PC-3 (cell line): ENCODE measurements around the genes CTAGE6, NOBOX and CUL1.

- RAMPAGE, long total RNA = no peak
Observed at GRCh38 chr7:142713274-142713473, 36.1 kb upstream of the PRSS1 start.

DNA sequence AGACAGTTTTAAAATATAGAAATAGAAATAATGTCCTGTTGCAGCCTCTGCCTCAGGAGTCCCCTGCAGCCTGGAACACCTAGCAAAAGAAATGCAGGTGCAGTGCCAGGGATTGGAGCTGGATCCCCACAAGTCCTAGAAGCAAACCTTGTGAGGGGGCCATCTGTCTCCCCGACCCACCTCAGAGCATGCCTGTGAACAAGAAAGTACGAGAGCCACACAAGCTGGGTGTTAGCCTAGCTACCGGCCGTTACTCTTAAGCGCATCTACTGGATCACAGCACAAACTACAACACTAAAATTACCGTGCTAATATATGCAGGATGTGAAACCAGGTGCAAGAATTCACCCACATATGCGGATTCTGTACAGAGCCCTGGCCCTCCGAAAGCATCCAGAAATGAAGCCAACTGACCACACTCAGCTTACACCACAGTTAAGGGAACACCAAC lies 16.1 kb upstream of the PRSS1 start:
- RAMPAGE, long total RNA = no peak

DNA sequence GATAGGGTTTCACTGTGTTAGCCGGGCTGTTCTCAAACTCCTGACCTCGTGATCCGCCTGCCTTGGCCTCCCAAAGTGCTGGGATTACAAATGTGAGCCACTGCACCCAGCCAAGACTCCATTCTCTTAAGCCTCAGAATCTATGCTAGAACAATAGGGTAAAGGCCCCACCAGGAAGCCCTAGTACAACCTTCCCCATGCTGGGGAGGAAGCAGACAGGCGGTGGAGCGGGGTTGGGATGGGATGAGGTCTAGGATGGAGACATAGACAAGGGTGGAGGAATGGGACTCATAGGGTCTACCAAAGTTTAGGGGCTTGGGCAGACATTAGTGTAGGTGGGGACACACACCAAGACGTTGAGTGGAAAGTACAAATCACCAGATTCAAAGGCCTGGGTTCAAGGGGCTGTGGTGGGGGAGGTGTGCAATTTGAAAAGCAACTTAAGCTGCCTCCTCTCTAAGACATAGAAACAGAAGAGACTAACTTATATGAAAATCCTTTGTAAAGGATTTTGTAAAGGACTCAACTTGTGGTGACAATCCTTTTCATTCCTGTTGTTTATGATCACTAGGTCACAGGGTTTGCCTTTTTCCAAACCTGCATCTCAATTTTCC lies 19.3 kb downstream of the PRSS2 start:
- RAMPAGE, long total RNA = no peak

- RAMPAGE, long total RNA = no peak
Observed at GRCh38 chr7:142855573-142856483, 952 bp downstream of the EPHB6 start.

DNA sequence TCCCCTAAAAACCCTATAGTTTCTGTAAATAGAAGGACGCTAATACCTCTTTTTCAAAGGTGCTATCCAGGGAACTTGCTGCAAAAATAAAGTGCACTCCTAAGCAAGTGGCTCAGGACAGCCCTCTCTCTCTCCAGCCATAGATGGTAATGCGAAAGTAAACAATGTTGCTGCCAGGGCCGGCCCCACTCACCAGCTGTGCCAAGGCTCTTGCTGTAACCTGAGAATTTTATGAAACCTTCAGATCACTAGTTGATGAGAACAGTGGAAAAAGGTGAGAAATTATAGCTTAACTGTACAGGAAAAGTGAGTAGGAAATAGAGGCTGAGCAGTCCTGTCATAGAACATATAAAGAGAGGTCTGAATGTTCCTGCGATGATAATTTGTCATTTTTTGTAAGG lies 10.8 kb upstream of the TAS2R39 start:
- RAMPAGE, long total RNA = no peak

GRCh38 chr7:143259606-143260085 lies 3.6 kb upstream of the GSTK1 start:
- RAMPAGE, long total RNA = no peak

GRCh38 chr7:143299130-143300248 lies 11.3 kb downstream of the CASP2 start:
- RAMPAGE, long total RNA = no peak

GRCh38 chr7:143381410-143381802 lies 261 bp downstream of the ZYX start:
- RAMPAGE, long total RNA = no peak

- RAMPAGE, long total RNA = no peak
Observed at GRCh38 chr7:143395169-143396229, 13.2 kb downstream of the EPHA1 start.

DNA sequence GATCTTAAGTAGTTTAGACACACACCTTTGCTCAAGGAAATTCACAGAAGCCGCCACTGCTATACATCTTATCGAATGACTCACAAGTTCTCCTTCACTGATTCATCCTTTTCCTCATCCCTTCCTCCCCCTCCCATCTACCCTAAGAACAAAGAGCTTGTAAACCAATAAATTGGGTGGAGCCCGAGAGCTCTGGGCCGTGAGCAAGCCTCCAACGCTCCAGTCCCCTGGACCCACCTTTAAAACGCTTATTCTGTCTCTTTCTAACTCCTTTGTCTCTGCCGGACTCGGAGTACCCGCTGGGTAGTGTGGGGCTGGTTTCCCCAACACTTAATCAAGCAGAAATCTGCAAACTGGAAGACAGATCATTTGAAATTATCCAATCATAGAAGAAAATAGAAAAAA lies 5.3 kb upstream of the TAS2R41 start:
- RAMPAGE, long total RNA = no peak

DNA sequence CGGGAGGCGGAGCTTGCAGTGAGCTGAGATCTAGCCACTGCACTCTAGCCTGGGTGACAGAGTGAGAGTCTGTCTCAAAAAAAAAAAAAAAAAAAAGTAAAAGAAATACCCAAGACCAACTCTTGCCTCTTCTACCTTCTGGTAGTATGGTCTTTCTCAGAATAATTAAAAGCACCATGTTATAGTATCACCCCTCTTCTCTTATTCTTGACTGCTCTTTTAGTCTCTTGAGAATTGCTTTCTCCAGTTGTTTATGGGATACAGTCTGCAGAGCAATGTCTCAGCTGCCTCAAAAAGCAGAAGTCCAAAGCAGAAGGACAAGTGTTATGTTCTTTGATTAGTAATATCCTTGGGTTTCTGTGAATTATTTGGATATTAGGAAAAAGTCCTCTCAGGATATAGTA lies 7.3 kb downstream of the TAS2R41 start:
- RAMPAGE, long total RNA = no peak

GRCh38 chr7:143757602-143757903 lies at the start of gene CTAGE6:
Gene CTAGE6, minus strand, starts transcription at chr7:143757696.
- RAMPAGE, long total RNA = no peak

DNA sequence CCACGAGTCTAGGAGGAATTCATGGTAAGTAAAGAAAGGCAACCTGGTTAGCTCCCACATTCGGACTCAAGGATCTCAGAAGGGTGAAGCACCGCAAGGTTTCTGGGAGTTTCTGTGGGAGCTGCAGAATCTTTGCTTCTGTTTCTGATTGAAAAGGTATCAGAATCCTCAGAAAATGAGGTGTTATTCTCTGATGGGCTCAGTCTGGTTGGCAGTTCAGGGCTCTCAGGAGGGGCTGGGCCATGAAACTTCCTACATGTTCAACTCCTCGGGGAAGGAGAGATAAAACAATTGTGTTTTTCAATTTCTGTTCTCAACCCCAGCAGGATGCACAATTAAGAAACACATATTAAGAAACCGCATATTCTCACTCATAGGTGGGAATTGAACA lies 9.1 kb downstream of the OR2A7 start:
- RAMPAGE, long total RNA = no peak

GRCh38 chr7:144410109-144410646 lies at the start of gene NOBOX:
Gene NOBOX, minus strand, starts transcription at chr7:144410227.
- RAMPAGE, long total RNA = no peak

DNA sequence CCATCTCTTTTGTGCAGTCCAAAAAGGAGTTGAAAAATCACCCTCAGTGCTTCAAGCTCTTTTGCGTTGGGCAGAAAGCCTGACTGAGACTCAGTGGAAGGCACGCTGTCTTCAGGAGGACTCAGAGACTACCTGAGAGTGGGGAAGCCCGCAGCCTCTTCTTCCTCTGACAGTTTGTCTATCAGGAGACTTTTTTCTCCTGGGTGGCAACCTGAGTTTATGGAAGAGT lies 436.5 kb upstream of the C7orf33 start:
- RAMPAGE, long total RNA = no peak

DNA sequence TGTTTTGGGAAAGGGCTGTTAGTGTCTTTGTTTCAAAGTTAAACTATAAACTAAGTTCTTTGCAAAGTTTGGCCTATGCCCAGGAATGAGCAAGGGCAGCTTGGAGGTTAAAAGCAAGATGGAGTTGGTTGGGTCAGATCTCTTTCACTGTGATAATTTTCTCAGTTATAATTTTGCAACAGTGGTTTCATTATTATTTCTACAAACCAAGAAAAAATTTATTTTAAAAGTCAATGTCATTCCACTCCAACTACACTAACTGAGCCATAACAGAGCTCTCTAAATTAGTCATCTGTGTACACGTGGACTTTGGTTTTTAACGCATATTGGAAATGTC lies 143.3 kb upstream of the C7orf33 start:
- RAMPAGE, long total RNA = no peak

DNA sequence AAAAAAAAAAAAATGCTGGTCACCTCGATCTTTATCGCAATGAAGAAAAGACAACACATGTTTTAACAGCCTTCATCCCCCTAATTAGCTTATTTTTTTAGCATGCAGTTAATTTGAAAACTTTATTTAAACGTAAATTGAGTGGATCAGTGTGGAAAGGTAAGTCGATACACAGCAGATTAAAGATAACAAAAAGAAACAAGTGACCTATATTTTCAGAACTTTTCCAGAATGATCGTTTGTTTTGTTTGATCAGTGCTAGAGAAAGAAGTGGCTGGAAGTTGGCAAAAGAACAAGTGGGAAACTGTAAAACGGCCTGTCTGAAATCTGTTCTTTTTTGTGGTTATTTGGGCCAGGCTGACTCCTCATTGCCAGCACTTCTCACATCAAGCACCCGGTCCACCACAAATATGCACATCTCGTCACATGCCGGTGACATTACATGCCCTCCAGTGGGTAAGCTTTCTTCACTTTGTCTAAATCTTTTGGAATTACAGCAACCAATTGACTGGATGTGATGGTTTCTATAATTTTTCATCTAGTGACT lies 33.1 kb downstream of the C7orf33 start:
- RAMPAGE, long total RNA = no peak

GRCh38 chr7:148697970-148699063 lies at the start of gene CUL1:
Gene CUL1, plus strand, starts transcription at chr7:148698903.
- RAMPAGE, long total RNA = start-site peak on the plus strand at chr7:148698857-148698953, 209 and 96 reads in 2 replicates

DNA sequence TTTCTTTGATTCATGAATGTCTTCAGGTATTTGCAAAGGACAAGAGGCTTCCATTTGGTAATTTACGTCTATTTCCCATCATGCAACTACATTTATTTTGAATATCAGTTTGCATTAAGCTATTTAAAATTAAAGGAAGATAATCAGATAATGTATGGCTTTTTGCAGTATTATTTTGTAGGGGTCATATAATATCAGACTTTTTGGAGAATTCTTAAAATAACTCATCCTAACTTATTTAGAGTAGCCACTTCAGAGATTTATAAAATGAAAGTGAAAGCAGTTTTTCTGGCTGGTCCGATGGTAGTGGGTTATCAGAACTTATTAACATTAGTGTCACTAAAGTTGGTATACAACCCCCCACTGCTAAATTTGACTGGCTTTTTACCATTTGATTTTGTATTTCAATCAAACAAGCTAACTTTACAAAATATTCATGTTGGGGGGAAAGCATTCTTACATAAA lies 65.2 kb downstream of the PDIA4 start:
- RAMPAGE, long total RNA = no peak

DNA sequence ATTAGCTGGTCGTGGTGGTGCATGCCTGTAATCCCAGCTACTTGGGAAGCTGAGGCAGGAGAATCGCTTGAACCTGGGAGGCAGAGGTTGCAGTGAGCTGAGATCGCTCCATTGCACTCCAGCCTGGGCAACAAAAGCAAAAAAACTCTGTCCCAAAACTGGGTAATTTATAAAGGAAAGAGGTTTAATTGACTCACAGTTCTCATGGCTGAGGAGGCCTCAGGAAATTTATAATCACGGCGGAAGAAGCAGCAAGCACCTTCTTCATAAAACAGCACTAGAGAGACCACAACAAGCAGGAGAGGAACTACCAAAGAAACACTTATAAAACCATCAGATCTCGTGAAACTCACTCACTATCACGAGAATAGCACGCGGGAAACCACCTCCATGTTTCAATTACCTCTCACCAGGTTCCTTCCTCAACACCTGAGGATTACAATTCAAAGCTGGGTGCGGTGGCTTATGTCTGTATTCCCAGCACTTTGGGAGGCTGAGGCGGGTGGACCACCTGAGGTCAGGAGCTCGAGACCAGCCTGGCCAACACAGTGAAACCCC lies 48.5 kb downstream of the PDIA4 start:
- RAMPAGE, long total RNA = no peak